AG09309 (cell line): ENCODE data around the genes ZNF846, EIF3G and PDE4A.

DNA sequence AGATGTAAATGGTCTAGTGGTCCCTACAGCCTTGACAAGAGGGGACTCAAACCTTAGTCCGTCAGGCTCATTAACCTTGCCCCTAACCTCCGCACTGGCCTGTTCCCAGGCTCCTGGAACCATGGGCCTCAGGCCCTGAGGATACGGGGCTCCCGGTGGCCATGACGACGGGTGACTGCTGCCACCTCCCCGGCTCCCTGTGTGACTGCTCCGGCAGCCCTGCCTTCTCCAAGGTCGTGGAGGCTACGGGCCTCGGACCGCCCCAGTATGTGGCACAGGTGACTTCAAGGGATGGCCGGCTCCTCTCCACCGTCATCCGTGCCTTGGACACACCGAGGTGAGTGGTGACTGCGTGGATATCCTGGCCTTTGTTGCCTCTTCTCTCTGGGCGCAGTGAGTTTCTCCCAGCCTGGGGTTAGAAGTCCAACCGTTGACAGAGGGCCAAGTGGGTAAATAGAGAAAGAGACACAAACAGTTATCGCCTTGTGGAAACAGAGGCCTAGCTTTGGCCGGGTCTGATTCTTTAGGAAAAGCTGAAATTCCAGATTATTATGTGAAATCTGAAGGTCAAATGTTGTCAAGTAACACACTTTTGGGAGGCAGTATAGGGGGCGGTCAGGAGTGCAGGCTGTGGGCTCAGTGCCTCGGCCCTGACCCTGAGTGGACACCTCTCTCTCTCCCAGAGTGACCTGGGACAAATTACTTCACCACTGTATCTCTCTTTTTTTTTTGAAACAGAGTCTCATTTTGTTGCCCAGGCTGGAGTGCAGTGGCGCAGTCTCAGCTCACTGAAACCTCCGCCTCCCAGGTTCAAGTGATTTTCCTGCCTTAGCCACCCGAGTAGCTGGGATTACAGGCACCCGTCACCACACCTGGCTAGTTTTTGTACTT, 8.8 kb downstream of the MARCHF2 start:
- RRBS, result 86% methylated on average over 4 of the region's 27 CpGs

DNA sequence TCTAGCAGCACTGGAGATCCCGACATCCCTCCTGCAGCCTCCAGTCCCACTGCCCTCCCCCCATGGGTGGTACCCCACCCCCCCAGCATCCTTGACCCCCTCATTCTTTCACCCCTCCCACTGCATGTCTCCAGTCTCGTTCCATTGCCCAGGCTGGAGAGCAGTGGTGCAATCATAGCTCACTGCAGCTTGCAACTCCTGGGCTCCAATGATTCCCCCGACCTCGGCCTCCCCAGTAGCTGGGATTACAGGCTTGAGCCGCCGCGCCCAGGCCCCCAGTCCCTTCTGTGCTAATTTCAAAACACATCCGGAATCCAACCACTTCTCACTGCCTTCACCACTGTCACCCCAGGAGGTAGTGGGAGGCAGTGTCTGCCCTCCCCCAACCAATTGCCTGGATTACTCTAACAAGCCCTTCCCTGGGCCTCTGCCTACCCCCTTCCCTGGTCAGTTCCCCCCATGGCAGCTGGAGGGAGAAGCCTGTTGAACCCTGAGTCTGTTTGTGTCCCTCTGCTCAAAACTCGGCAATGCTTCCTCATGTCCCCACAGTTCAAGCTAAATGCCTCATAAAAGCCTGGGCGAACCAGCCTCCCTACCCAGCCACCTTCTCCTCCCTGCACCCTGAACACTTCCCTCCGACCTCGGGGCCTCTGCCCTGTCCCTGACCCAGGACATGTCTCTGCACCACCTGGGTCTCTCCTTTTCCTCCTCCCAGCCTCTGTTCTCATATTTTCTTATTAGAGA, 2.3 kb downstream of the PRAM1 start:
- RRBS, result no CpG with 5 or more reads among the region's 12 CpGs

GRCh38 chr19:8521369-8521662, 7.3 kb upstream of the ZNF414 start:
- RRBS, result no CpG with 5 or more reads among the region's 8 CpGs

DNA sequence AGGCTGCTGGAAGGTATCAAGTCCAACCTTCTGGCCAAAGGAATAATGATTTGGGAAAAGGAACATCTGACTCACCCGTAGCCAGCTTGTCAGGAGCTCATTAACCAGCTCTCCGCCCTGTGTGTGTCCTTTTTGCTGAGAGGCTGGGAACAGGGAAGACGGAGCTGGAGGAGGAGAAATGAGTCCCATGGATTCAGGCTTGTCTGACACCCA, 10.3 kb downstream of the ZNF558 start:
- RRBS, result no CpG with 5 or more reads among the region's 3 CpGs

GRCh38 chr19:9674006-9674763, 715 bp downstream of the ZNF562 start:
- RRBS, result no CpG with 5 or more reads among the region's 17 CpGs

GRCh38 chr19:9768167-9769238, at the start of gene ZNF846:
Gene ZNF846, minus strand, starts transcription at chr19:9768738.
- RRBS, result no CpG with 5 or more reads among the region's 72 CpGs

- RRBS, result 0% methylated on average over 1 of the region's 29 CpGs
These were observed 15.2 kb upstream of the SHFL start for GRCh38 chr19:10070571-10071595.

GRCh38 chr19:10119368-10120278, at the start of gene EIF3G:
Gene EIF3G, minus strand, starts transcription at chr19:10119899.
- RRBS, result no CpG with 5 or more reads among the region's 65 CpGs

DNA sequence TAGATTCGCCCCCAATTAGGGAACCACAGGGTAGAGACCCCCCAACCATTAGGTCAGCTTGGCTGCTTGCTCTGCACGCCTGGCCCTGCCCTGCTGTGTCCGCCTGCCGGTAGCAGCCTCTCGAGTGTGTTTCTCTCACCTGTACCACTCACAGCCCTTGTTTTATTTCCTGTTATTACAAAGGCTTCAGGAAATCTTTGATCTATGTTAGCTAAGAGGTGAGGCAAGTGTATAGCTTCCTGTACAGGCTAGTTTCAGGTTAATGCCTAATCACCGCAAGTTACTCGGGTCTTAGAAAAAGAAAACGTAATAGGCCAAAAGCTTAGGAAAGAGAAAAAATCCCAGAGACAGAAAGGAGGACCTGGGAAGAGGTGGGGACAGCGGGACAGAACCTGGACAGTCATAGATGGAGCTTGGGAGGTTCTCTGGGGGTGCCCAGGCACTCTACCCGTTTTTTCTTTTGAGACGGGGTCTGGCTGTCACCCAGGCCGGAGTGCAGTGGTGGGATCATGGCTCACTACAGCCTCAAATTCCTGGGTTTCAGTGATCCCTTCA, 23.2 kb upstream of the EIF3G start:
- RRBS, result no CpG with 5 or more reads among the region's 12 CpGs

GRCh38 chr19:10226132-10226916, 4.8 kb downstream of the S1PR2 start:
- RRBS, result 5% methylated on average over 3 of the region's 15 CpGs

- RRBS, result no CpG with 5 or more reads among the region's 5 CpGs
These were observed 7.5 kb upstream of the ICAM4 start for GRCh38 chr19:10279170-10279710.

DNA sequence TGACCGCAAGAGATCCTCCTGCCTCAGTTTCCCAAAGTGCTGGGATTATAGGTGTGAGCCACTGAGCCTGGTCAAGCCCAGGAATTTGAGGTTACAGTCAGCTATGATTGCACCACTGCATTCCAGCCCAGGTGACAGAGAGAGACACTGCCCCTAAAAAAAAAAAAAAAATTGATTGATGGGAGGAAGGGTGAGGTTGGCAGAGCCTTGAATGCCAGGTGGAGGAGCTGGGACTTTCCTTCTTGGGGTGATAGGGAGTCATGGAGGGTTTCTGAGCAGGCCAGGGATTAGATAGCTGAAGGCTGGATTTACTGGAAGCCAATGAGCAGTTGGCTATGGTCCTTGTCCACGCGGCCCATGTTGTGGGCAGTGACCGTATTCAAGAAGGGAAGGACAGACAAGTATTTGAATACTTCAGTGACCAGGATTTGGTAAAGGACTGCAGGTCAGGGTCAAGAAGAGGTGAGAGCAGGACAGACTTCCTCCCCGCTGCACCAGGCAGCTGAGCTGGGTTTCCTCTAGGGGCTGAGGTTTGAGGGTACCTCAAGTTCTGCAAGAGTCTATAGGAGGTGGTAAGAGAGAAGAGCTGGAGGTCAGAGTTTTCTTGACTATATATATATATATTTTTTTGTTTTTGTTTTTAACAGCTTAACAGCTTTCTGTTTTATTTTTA, 6.9 kb upstream of the ICAM4 start:
- RRBS, result no CpG with 5 or more reads among the region's 5 CpGs

GRCh38 chr19:10334397-10335278, 1.3 kb upstream of the RAVER1 start:
- RRBS, result 4% methylated on average over 6 of the region's 59 CpGs

DNA sequence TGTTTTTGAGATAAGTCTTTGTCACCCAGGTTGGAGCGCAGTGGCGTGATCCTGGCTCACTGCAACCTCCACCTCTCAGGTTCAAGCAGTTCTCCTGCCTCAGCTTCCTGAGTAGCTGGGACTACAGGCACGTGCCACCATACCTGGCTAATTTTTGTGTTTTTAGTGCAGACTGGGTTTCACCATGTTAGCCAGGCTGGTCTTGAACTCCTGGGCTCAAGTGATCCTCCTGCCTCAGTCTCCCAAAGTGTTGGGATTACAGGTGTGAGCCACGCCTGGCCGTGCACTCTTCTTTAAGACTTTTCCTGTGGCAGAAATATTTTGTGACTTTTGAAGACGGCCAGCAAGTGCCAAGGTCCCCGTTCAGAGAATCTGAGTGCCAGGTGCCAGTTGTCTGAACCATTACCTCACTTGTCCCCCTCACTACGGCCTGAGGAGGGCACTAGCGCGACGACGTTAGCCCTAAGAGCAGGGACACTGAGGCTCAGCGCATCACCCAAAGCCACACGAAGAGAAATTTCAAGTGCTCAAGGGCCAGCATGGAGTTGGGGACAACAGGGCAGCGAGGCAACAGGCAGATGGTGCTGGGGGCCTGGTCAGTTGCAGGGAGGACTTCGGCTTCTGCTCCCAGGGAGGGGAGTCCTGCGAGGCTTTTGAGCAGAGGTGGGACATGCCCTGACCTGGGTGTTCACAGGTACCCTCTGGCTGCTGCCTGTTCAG, 9.4 kb upstream of the TYK2 start:
- RRBS, result no CpG with 5 or more reads among the region's 17 CpGs

- RRBS, result no CpG with 5 or more reads among the region's 22 CpGs
These were observed 1.5 kb upstream of the PDE4A start for GRCh38 chr19:10418875-10419200.

DNA sequence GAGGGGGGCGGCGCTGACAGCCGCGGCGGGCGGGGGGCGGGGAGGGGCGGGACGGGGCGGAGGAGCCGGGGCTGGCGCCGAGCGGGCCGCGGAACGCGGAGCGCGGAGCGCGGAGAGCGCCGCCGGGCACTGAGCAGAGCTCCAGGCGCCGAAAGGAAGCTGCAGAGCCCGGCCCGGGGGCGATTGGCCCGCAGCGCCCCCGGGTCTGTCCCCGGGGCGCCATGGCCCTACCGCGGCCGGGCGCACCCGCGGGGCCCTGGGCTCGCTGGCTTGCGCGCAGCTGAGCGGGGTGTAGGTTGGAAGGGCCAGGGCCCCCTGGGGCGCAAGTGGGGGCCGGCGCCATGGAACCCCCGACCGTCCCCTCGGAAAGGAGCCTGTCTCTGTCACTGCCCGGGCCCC, at the start of gene PDE4A:
Gene PDE4A (plus strand): TSS at position 115 of the 399 bp plus-strand sequence.
- RRBS, result 7% methylated on average over 22 of the region's 52 CpGs

DNA sequence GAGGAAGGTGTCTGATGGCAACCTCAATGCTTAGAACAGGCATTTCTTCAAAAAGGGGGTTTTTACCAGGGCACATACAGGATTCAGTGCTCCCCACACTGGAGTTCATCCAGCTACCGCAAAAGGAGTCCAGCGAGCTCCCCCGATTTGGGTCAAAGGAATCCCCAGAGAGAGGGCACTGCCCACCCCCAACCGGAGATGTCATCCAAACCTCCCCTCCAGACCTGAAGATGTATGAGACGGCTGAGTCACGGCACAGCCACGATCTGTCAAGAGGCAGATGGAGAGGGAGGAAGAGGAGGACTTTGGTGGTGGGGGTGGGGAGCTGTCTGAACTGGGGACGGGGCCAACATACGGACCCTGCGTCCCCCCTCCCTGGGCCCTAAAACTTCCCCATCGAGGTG, 3.6 kb downstream of the PDE4A start:
- RRBS, result no CpG with 5 or more reads among the region's 11 CpGs

DNA sequence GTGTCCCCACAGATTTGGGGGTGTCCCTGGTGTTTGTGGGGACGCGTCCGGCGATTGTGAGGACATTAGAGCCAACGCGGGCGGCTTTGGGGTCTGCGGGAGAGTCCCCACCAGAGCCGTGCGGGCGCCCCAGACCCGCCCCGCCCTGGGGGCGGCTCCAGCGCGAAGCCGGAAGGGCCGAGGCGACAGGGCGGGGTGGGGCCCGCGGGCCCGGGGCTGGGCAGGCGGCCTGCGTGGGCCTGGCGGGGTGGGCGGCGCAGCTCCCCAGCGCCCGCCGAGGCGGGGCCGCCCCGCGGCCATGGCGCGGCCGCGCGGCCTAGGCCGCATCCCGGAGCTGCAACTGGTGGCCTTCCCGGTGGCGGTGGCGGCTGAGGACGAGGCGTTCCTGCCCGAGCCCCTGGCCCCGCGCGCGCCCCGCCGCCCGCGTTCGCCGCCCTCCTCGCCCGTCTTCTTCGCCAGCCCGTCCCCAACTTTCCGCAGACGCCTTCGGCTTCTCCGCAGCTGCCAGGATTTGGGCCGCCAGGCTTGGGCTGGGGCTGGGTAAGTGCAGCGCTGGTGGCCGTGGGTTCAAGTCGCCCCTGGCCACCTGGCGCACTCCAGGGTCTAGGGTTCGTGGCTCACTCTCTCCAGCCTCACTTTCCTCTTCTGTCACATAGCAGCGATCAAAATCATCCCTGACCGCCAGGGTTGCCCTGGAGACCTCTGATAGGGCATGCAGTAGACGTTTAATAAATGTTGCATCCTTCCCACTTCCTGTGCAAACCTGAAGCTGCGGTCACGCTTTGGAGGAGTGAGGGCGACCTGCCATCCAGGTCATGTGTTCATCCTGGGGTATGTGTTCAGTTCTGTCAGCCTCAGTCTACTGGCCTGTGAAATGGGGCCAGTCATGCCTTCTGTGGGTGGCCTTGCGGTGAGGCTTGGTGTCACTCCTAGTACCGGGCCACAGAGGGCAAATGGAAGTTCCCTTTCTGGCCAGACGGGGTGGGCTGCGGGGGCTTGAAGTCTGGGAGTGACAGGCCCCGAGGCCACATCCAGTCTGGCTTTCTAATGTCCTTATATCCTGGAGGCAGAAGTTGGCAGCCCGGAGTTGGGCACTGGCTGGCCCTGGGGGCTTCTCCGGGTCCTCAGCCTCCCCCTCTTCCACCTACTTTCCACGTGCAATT, 10.6 kb downstream of the PDE4A start:
- RRBS, result 4% methylated on average over 7 of the region's 86 CpGs

- RRBS, result 6% methylated on average over 9 of the region's 42 CpGs
These were observed 41.1 kb downstream of the PDE4A start for GRCh38 chr19:10461214-10462046.

GRCh38 chr19:10554885-10555758, 10.7 kb downstream of the KRI1 start:
- RRBS, result no CpG with 5 or more reads among the region's 30 CpGs